ENCODE measurements around the gene UQCC5.

- PRO-cap, result no peak
Observed at GRCh38 chr3:52053519-52053814, 2.9 kb downstream of the DUSP7 start.

- PRO-cap, result bidirectional peak, plus-strand start at chr3:52056138, minus-strand start at chr3:52055888
Observed at GRCh38 chr3:52055254-52056269, 809 bp downstream of the DUSP7 start.

DNA sequence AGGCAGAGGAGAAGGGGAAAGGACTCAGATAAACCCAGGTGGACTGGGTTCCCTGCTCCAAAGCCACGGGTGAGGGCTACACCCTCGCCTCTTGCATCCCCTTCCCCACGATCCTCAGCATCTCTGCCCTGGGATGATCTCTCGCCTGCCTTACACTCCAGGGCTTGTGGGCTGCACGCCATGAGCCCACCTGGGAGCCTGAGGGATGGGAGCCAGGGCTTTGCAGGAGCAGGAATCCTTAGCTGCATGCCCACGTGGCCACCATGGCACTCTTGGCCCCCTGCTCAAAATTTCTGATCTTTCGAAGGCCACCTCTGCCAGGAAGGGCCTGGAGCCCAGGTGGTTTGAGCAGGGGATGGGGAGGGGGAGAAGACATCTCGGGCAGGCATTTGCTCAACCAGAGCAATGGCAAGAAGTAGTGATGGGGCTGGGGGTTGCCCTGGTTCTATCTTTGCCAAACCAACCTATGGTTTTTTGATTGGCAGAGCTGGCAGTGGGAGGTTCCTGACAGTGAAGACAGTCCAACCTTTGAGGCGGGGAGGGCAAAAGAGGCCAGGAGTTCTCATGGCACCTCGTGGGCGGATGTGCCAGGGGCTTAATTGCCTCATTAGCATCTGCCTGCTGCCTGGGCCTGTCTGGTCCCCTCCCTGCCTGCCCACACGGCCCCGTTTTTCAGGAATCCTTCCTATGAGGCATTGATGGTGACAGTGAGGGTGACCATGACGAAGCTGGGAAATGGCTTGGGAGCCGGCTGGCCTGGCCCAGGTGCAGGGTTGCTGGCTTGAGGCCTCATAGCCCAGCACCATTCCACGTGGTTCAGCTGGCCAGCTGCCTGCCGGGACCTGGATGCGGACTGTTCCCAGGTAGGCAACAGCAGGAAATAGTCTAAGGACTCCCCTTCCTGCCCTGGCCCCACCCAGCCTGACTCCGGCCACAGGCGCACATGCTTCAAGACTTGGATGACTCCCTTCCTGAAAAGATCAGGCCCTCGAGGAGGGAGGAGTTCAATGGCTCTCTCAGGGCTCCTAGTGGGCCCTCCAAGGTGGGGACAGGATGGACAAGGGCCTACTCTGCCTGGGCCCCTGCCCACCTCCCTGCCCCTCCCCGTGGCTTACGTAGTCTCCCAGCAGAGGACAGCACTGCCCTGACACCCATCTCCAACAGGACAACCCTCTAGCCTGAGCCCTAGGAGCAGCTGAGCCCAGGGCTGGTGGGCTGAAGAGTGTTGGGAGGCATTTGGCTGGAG is 8.7 kb upstream of the DUSP7 start:
- PRO-cap, result no peak

- PRO-cap, result no peak
Observed at GRCh38 chr3:52087015-52087450, 30.7 kb upstream of the DUSP7 start.

DNA sequence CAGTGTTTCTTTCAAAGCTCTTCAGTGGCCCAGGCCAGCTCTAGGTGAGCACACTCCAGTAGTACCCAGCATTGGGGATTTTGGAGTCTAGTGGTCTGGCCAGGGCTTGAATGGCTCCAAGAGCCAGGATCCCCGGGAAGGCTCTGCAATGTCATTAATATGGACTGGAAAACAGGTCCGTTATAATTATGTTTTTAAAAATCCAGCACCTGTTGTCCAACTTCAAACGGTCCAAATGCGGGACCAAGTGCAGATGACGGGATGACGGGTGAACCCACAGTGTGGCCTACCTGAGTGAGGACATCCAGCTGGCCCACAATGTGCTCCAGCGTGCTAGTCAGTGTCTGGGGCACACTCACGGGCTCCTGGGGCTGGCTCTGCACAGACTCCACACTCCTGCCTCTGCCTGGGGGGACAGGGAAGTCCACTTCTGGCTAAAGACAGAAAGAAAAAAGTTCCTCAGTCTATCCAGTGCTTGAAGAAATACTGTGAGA is 40.0 kb upstream of the DUSP7 start:
- PRO-cap, result no peak

GRCh38 chr3:52202403-52202873 is 4.5 kb downstream of the ALAS1 start:
- PRO-cap, result no peak

- PRO-cap, result no peak
Observed at GRCh38 chr3:52218262-52218981, 7.0 kb downstream of the TLR9 start.

- PRO-cap, result no peak
Observed at GRCh38 chr3:52233088-52233695, 5.8 kb downstream of the TWF2 start.

DNA sequence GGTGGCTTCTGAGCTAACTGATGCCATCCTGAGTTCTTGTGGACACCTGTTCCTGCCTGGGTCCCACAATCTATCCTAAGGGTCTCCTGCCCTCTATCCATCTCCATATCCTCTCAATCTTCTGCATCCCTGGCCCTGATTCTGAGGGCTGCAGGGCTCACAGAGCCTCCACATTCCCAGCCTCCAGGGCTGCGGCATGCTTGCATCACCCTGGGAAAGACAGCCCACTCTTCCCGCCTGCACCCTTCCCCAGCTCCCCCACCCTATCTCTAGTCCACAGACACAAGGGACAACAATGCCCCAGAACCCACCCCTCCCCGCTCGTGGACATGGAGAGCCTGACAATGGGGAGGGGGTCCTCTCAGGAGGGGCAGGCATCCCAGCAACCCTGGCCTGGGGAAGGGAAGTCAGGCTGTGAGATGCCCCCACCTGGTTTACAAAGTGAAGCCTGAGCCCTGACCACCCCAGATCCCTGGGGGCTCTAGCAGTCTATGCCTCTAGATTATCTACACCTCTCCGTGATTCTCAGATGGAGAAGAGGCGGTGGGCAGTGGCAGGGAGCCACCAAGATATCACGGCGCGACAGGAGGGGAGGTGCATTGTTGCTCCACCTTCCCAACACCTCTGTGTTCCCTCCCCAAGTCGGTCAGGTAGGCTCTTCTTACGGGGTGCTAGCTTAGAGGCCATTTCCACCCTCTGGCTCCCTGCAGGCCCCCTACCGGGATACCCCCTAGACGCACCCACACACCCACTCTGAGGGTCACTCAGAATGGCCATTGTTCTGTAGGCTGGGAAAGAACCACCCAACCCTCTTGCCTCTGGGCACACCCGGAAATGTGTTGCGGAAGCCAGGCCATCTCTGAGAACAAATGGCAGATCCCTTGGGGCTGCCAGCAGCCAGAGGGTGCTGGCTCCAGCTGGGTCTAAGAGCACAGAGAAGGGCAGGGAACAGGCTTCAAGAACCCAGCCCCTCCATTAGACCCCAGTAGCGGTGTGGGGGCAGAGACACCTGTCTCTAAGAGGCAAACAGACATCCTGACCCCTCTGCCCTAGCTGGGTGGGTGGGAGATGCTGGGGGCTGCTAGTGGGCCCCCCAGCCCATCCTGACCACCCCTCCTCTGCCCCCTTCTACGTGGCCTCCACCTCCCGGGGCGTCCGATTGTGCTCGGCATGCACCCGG is 10.0 kb downstream of the SEMA3G start:
- PRO-cap, result no peak

GRCh38 chr3:52495742-52496175 is 621 bp downstream of the STAB1 start:
- PRO-cap, result no peak

- PRO-cap, result no peak
Observed at GRCh38 chr3:52527433-52528711, 5.8 kb downstream of the NT5DC2 start.

GRCh38 chr3:52536259-52536865 is at the start of gene UQCC5:
TSS of gene UQCC5 (plus strand) at chr3:52536605.
- PRO-cap, result bidirectional peak, plus-strand start at chr3:52536605, minus-strand start at chr3:52536379

- PRO-cap, result no peak
Observed at GRCh38 chr3:52550417-52550870, 14.0 kb downstream of the UQCC5 start.

DNA sequence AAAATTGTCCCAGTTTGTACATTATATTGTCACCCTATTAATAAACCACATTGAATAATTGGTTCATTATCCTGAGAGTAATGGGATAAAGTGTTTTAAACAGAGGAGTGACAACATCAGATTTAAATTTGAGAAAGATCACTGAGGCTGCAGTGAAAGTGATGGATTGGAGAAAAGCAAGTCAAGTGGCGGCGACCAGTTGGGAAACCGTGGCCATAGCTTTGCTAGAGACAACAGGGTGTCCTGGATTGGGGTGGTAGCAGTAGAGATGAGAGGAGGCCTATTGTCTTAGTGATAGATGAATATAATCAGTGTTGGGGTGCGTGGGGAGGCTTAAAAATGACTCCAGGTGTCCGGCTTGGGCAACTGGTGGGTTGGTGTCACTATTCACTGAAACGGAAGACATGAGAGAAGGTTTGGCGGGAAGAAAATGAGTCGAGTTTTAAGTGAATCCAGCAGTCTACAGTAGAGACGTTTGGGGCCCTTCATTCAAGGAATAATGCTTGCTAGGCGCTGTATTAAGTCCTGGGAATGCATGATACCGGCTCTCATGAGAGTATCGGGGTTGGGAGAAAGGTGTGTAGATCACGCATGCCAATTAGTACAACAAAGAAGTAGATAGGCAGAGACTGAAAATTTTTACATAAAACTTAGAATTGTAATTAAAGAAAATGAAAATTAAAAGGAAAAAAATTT is 832 bp downstream of the NEK4 start:
- PRO-cap, result no peak

- PRO-cap, result no peak
Observed at GRCh38 chr3:52810896-52811433, 16.4 kb downstream of the ITIH3 start.

DNA sequence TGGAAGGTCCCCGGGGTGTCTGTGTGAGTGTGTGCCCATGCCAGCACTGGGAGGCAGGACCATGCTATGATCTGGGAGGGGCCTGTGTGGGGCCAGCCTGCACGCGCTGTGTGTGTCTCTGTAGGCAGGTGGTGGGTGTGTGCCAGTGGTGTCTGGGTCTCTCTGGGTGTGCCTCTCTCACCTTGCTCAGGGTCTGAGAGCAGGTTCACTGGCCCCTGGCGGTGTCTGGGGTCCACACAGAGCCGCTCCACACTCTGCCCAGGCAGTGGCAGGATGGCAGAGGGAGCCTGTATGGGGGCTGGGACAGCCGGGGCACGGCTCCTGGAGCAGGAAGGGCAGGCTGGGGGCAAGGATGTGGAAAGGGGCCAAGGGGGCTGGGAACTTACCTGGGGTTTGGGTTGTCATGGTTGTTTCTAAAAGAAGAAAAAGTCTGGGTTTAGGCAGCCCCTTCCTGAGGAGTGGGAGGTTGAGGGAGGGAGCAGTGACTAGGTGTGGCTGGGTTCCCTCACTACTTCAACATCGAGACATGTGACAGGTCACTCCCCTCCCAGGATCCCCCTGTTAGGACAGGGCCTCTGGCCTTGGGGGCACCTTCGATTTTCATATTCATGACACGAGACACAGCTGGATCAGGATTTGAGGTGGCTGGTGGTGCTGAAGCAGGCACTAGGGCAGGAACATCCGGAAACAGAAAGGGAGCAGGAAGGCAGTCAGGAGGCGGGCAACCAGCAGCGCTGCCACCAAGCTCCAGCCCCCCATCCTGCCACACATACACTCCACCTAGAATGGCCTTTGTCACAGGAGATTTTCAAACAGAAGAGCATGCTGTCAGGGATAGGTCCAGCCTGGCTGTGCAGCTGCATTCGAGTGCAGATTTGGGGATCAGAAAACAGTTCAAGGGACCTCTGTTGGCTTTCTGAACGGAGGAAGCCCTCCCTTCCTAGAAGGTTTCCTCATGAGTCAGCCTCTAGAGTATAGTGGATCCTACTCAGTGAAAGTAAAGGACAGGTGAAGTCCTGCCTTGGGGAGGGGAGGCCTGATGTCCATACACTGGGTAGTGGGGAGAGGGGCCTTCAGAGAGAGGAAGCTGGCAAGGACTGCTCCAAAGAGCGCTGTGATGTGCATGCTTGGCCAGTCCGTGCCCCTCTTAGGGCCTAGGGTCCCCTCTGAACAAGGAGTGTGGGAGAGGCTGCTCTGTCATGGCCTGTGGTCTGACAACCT is 12.2 kb downstream of the ITIH4 start:
- PRO-cap, result no peak

DNA sequence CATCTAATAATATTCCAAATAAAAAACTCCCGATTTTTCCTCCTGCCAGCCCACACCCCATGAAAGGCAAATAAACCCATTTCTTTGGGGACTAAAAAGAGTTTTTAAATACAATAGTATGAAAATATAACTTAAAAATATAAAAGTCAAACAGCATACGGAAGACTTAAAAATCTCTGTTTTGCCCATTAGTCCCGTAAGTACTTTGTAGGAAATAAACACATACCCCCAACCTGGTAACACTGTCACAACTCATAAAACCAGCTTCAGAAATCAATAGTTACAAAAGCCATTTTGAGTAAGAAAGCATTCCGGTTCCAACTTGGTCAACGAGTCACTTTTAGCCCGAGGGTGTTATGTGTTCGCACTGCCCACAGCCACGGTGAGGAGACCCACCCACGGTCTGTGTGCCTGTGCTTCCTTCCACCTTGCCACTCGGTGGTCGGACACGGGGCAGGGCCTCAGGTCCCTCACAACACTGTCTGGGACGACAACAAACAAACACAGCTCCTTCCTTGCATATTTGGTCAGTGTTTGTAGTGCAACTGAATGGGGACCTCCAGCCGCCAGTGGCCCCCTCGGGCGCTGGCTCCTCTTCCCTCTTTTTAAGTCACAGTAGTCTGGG is 5.0 kb upstream of the MUSTN1 start:
- PRO-cap, result no peak

DNA sequence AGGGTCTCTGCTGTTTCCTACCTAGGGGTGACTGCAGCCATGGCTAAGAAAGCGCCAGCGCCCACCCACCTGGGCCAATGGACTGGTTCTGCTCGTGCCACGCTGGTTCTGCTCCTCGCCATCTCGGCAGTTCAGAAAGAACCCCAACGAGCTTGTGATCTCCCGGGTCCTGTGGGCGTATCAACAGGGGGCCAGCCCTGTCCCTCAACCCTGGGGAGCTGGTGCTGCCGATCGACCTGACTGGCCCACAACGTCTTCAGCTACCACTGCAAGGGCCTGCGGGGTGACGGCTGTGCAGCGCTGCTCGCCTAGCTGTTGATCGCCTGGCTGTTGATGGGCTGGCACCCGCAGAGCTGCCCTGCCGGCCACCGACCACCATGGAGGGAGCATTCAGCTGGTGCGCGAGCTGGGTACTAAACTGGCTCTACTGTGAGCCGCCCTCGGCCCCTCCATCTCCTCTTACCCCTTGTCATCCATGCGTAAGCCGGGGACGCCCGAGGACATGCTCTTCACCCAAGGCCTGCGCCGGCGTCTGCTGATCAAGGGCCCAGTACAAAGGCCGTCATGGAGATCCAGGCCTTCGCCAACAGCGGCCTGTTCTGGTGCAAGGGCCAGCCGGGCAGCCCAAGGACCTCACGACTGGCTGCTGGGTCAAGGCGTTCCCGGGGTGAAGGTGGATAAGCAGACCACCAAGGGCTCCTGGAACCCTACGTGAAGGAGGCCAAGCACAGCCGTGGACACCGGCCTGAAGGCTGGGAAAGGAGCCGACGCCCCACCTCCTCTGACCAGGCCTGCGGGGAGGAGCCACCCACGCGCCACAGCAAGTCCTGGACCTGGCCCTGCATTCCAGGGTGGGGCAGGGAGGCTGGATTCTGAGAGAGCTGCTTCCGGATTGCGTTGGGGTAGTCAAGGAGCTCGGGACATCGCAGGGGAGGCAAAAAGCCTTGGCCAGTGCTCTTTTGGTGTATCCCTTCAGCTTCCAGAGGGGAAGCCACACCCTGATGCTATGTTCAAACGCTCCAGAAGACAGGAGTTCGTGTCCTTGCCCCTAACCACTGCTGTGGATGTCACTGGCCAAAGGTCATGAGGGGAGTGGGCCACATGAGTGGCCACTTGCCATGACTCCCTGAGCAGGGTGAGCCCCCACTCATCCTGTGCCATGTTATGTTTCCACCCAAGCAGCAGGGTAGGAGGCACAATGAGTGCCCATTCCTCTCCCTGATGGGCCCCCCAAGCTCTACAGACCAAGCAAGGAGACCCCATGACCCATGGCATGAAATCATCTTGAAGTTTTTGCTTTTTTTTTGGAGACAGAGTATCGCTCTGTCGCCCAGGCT is 46.8 kb downstream of the SFMBT1 start:
- PRO-cap, result bidirectional peak, plus-strand start at position 315 of the sequence, minus-strand start at position 258 of the sequence; bidirectional peak, plus-strand start at position 905 of the sequence, minus-strand start at position 534 of the sequence

GRCh38 chr3:53134395-53134993 is 4.3 kb upstream of the RFT1 start:
- PRO-cap, result no peak

- PRO-cap, result no peak
Observed at GRCh38 chr3:53192609-53192959, 31.6 kb downstream of the PRKCD start.

Measured in Calu3 (cell line).